ENCODE results near the genes BLTP1 and FAT4.

DNA sequence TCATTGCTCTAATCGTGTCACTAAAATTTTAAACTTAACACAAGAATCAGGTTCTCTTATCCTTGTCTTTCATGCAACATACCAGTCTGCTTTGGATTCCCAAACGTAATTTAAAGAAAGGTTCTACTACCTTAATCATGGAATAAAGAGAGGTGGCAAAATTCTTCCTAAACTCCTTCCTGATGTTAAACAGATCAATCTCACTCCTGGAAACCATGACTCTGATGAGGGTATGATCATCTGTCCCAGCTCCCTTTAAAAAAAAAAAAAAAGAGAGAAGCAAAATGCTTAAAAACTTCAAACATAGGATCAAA, 27.4 kb downstream of the ANXA5 start:
- RRBS, 2 experiments = no CpG with 5 or more reads among the region's 2 CpGs

DNA sequence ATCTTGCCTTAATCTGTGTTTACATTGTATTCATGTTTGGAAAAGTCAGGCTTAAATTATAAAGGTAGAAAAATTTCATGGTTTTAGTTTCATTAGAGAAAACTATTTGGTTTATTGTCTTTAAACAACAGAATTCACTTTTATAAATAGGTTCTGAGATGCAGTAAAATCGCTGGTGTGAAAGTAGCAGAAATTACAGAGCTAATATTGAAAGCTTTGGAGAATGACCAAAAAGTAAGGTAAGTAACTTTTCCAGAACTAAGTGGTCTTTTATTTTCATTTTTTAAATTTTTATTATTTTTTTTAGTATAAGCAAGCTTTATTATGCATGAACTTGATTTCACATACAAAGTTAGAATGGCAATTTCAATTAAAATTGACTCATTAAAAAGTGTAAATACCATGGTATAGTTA, 10.3 kb downstream of the EXOSC9 start:
- RRBS, 2 experiments = no CpG with 5 or more reads among the region's 1 CpG

GRCh38 chr4:122152149-122153165, at the start of gene BLTP1:
BLTP1 (plus strand) TSS chr4:122152331.
- RRBS, 2 experiments = under 1 to 9% methylated on average over 26 to 28 of the region's 62 CpGs

DNA sequence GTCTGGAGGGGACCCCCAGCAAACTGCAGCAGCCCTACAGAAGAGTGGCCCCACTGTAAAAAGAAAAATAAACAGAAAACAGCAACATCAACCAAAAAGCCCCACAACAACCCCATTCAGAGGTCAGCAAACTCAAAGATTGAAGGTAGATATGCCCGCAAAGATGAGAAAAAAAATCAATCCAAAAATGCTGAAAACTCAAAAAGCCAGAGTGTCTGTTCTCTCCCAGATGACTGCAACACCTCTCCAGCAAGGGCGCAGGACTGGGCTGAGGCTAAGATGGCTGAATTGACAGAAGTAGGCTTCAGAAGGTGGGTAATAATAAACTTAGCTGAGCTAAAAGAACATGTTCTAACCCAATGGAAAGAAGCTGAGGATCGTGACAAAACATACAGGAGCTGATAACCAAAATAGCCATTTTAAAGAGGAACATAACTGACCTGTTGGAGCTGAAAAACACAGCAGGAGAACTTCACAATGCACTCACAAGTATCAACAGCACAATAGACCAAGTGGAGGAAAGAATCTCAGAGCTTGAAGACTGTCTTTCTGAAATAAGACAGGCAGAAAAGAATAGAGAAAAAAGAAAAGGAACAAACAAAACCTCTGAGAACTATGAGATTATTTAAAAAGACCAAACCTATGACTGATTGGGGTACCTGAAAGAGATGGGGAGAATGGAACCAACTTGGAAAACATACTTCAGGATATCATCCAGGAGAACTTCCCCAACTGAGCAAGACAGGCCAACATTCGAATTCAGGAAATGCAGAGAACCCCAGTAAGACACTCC, 84.1 kb upstream of the ADAD1 start:
- RRBS, 2 experiments = no CpG with 5 or more reads among the region's 4 CpGs

DNA sequence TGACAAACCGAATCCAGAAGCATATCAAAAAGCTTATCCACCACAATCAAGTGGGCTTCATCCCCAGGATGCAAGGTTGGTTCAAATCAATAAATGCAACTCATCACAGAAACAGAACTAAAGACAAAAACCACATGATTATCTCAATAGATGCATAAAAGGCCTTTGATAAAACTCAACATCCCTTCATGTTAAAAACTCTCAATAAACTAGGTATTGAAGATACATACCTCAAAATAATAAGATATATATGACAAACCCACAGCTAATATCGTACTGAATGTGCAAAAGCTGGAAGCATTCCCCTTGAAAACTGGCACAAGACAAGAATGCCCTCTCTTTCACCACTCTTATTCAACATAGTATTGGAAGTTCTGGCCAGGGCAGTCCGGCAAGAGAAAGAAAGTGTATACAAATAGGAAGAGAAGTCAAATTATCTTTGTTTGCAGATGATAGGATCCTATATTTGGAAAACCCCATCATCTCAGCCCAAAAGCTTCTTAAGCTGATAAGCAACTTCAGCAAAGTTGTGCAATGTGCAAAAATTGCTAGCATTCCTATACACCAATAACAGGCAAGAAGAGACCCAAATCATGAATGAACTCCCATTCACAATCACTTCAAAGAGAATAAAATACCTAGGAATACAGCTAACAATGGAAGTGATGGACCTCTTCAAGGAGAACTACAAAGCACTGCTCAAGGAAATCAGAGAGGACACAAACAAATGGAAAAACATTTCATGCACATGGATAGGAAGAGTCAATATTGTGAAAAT, 82.9 kb upstream of the ADAD1 start:
- RRBS, 2 experiments = no CpG with 5 or more reads among the region's 3 CpGs

DNA sequence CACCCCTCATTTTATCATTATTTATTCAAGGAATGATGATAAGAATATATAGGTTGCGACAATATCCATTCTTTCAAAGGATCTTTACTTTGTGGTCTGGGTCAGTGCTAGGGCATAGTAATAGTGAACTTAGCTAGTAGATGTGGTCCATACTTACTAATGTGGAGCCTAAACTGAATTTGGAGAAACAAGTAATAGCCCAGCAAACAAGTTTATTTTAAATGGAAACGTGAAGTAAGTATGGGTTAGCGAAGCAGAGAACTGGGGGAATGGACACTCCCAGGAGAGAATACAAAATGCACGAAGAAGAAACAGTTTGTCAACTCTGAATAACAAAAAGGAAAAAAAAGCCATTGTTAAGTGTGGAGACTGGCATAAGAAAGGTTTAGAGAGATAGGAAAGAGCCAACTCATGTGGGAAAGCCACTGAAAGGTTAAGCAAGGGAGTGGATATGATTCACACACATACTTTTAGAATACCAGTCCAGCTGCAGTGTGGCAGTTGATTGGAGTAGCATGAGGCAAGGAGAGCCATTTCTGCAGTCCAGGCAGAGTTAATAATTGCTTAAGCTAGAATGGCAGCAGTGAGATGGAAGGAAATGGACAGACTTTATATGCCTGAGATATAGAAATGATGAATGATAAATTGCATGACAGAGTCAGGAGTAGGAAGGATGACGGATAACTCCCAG, 37.0 kb upstream of the ADAD1 start:
- RRBS, 2 experiments = no CpG with 5 or more reads among the region's 5 CpGs

GRCh38 chr4:122775998-122776551, 43.6 kb downstream of the BBS12 start:
- RRBS, 2 experiments = no CpG with 5 or more reads among the region's 4 CpGs

- RRBS, 2 experiments = no CpG with 5 or more reads among the region's 3 CpGs
Measured at GRCh38 chr4:122826263-122826394, 502 bp upstream of the FGF2 start.

- RRBS, 2 experiments = no CpG with 5 or more reads among the region's 5 CpGs
Measured at GRCh38 chr4:122843059-122843670, 16.5 kb downstream of the FGF2 start.

DNA sequence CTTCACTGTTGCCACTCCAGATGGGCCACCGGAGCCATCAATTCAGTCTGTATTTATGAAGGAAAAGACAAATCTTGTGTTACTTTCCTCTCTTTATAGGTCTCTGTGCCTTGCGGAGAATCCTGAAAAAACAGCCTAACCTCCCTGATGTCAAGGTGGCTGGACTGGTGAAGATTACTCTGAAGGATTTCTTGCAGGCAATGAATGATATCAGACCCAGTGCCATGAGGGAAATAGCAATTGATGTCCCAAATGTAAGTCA, 56.2 kb downstream of the SPATA5 start:
- RRBS, 2 experiments = no CpG with 5 or more reads among the region's 2 CpGs

- RRBS, 2 experiments = 11% methylated on average over 2 of the region's 11 CpGs; no CpG with 5 or more reads in 1 of the 2 experiments
Measured at GRCh38 chr4:123444050-123444945, 47.7 kb downstream of the SPRY1 start.

GRCh38 chr4:123477626-123478522, 81.3 kb downstream of the SPRY1 start:
- RRBS, 2 experiments = no CpG with 5 or more reads among the region's 11 CpGs

GRCh38 chr4:123504864-123505421, 108.3 kb downstream of the SPRY1 start:
- RRBS, 2 experiments = no CpG with 5 or more reads among the region's 12 CpGs

DNA sequence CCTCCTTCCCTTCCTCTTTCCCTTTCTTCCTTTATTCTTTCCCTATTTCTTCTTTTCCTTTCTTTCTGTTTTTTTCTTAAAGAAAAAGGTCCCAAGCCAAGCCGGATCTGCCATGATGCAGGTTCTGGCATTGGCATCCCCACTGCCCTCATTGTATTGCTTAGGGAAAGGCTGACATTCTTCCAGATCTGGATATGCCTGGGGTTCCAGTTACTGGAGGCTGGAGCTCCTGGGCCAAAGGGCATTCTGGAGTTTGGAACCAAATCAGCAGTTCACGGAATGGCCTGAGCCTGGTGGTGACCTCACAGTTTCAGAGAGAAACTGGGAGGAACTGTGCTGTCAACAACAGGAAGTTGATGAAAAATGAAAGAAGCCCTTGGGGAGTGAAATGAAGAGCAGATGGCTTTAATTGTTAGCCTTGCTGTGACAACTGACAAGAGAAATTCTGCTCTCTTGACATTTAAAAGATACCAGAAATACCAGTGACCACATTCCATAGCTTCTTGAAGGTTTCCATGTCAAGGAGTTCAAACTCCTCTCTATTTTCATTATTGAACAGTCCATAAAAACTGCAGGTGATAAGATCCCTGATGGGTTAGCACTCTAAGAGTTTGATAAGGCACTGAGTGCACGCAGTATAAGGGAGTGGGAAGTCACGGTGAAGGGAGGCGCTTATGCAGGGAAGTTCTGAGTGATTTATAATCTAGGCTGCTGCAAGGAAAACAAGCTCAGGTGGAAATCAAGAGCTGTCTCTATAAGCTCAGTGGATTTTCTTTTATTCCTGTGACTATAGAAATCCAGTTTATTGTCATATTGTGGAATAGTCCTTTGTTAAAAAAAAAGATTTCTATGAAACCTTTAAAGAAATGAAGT, 622.3 kb downstream of the SPRY1 start:
- RRBS, 2 experiments = no CpG with 5 or more reads among the region's 5 CpGs

- RRBS, 2 experiments = no CpG with 5 or more reads among the region's 2 CpGs
Measured at GRCh38 chr4:124491390-124491749, 221.2 kb downstream of the ANKRD50 start.

GRCh38 chr4:125314526-125315517, at the start of gene FAT4:
FAT4 (plus strand) TSS chr4:125314955.
- RRBS, 2 experiments = 0 to 1% methylated on average over 2 to 9 of the region's 69 CpGs

GRCh38 chr4:125316877-125317336, 2.2 kb downstream of the FAT4 start:
- RRBS, 2 experiments = no CpG with 5 or more reads among the region's 41 CpGs

DNA sequence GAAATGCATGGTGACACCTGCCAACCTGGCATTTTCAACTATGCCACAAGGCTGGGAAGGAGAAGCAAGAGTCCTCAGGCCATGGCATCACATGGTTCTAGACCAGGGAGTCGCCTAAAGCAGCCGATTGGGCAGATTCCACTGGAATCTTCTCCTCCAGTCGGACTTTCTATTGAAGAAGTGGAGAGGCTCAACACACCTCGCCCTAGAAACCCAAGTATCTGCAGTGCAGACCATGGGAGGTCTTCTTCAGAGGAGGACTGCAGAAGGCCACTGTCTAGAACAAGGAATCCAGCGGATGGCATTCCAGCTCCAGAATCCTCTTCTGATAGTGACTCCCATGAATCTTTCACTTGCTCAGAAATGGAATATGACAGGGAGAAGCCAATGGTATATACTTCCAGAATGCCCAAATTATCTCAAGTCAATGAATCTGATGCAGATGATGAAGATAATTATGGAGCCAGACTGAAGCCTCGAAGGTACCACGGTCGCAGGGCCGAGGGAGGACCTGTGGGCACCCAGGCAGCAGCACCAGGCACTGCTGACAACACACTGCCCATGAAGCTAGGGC, 176.3 kb downstream of the FAT4 start:
- RRBS, 2 experiments = no CpG with 5 or more reads among the region's 9 CpGs

- RRBS, 2 experiments = 0 to 8% methylated on average over 4 of the region's 25 CpGs
Measured at GRCh38 chr4:128060559-128060889, 588 bp upstream of the LARP1B start.